Left cardiac atrium (tissue), 1 donor: ENCODE measurements around a stretch of chr9.

DNA sequence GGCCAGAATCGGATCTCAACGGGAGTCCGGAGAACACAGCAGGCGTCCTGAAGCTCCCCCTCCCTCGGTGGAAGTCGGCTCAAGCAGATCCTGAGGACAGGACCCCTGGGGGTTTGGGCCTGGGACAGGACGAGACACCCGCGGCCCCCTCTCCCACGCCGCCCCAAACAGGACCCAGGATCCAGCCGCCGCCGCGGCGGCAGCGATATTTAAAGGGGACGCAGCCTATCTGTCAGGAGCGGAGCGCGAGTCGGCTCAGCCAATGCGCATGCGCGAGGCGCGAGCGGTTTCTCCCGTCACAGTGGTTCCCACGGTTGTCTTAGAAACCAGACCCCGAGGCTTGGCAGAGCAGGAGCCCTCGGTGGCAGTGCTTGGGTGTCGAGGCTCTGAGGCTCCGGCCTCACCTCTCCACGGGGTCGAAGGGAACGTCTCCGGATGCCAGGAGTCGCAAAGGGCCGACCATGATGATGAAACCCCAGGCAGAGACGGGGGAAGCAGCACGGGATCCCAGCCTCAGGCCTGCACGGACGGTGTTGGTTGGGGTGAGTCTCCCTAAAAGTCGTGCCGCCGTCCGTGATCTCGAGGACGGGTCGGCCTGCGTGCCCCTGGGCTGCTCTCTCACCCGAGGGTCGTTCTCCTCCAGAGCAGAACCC lies 666.6 kb downstream of the SPATA31A7 start:
- PRO-cap = no peak

DNA sequence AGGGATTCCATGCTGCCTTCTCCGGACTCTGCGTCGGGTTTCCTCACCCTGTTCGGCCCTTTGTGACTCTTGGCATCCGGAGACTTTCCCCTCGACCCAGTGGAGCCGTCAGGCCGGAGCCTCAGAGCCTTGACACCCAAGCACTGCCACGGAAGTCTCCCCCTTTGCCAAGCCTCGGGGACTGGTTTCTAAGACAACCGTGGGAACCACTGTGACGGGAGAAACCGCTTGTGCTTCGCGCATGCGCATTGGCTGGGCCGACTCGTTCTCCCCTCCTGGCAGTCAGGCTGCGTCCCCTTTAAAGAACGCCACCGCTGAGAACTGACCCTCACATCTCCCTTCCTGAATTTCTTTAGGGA lies 672.7 kb downstream of the SPATA31A7 start:
- PRO-cap = no peak

- PRO-cap = no peak
Observed at GRCh38 chr9:62376445-62377093, 1186.7 kb downstream of the SPATA31A7 start.

DNA sequence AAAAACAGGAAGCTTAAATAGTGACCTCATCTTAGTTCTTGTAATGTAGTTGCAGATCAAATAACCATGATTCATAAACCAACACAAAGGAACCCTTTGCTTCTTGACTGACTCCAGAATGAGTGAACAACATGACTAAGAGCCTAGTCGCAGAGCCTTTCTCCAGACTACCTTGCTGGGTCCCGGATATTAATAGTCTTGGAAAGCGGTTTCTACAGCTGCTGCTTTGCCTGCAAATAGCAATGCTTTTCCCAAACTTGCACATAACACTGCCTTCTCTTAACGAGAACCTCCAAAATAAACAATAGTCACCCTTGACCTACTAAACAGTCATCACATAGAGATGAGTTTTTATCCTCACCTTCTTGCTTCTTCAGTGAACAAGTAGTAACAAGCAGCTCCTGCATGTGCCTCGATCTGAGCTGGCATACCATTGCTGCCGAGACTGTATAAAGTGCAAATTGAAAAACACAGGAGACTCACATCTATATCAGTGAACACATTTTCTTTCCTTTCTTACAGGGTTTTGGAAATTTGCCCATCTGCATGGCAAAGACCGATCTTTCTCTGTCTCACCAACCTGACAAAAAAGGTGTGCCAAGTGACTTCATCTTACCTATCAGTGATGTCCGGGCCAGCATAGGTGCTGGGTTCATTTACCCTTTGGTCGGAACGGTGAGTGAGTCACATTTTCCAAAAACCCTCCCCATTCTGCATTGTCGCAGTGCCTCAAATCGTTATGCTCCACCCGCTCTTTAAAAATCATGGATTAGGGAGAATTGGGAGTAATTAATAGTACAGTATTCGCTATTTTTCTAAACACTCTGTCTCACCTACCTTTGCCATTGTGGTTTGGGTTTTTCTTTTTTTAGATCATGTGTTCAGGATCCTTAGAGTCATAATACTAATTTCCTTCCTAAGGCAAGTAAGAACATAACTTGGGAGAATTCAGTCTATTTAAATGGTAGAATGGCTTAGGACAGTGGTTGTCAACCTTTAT lies 1946.6 kb downstream of the FOXD4L5 start:
- PRO-cap = no peak

- PRO-cap = unidirectional peak, minus-strand start at chr9:65386927
Observed at GRCh38 chr9:65386622-65387257, 101.7 kb upstream of the FOXD4L5 start.

- PRO-cap = no peak
Observed at GRCh38 chr9:68639971-68640809, 64.8 kb upstream of the PIP5K1B start.

GRCh38 chr9:68705327-68706067 lies 457 bp downstream of the PIP5K1B start:
- PRO-cap = bidirectional peak, plus-strand start at chr9:68705707, minus-strand start at chr9:68705572; bidirectional peak, plus-strand start at chr9:68705953, minus-strand start at chr9:68705882

GRCh38 chr9:68904160-68904994 lies 109.5 kb downstream of the PRKACG start:
- PRO-cap = no peak

DNA sequence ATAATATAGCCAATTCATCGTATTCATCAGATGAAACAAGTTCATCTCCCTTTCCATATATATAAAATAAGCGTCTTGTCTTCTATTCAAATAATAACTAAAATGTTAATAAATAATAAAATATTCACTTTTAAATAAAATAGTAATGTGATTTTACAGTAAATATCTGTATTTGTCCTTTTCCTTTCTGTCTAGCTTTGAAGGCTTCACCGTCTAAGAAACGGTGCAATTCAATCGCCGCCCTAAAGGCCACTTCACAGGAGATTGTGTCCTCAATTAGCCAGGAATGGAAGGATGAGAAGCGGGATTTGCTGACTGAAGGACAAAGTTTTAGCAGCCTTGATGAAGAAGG lies 79.2 kb downstream of the PRKACG start:
- PRO-cap = no peak

DNA sequence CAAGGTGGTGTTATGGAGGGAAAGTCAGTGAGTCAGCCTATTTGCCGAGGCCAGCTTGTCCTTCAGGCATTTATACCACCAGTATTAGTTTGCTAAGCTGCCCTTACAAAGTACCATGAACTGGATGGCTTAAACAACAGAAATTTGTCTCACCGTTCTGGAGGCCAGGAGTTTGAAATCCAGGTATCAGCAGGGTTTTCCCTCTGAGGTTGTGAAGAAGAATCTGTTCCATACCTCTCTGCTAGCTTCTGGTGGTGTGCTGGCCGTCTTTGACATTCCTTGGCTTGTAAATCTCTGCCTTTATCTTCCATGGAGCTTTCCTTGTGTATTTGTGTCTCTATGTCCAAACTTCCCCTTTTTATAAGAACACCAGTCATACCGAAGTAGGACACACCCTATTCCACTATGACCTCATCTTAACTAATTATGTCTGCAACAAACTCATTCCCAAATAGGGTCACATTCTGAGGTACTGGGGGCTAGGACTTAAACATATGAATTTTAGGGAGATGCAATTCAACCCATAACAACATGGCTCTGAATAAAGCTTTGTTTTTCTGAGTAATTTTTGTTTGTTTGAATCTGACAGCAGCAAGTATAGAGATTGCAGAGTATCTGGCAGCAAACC lies 38.3 kb downstream of the PRKACG start:
- PRO-cap = no peak

- PRO-cap = no peak
Observed at GRCh38 chr9:69085899-69086464, 50.4 kb downstream of the FXN start.

DNA sequence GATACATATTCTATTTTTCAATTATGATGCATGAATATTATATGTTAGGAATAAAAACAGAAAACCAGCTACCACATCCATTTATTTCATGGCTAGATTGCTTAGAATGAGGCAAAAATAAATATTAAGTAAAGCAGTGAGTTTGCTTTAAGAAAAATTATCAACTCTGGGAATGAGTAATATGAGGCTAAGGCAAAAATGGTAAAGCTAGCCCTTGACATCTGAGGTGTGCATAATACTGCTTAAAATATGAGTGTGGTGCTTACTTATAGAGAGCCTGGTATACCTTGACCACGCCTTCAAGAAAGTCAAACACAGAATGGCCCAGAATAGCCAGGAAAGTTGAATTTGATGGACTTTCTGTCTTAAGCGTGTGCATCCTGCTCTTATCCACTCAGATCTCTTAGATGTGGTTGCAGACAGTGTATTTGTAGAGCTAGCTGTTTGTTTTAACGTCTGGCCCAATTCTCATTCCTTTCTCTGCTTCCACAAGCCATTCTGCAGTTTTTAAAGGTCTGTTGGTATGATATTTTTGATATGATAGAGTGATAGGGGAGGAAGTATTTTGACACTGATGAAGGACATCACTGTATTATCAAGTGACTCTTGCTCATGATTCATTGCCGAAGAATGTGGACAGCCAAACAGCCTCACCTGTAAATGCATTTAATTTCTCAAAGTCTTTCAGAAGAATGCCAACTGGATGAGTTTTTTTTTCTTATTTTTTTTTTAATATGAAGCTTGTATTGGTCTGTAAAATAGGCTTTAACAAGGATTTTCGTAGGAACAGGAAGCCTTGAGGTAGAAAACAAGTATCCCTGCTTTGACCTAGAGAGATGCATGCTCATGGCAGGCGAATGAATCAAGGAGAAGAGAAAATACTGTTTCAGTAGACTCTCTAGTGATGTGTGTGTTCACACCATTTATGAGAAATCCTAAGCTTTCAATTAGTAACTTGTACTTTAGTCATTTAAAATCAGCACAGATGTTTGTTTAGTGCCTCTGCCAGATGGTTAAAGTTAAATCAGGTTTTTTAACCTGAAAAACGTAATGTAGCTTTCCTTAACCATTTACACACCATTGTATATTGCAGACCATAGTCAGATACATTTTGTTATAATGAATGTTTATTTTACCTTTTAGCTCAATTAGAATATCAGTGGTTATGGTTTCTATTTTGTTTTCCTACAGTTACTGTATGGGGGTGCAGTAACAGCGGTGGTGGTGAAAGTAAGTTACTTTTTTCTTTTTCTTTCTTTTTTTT lies 4.6 kb downstream of the TJP2 start:
- PRO-cap = no peak

GRCh38 chr9:69193272-69193694 lies 19.2 kb downstream of the TJP2 start:
- PRO-cap = no peak

DNA sequence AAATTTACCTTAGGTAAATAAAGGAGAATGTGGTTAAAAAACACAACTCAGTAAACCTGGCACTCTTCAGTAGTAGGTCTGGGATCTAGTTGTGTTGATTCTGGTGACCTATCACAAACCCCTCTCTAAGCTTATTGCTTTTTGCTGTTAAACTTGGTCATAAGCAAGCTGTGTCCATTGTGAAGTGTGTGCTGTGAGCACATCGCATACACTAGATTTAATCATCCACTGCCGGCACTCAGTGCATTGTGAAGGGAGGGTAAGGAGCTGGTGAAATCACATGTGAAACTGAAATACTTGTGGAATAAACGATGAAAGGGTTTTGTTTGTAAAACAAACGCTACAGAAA lies 24.4 kb downstream of the TJP2 start:
- PRO-cap = no peak

- PRO-cap = no peak
Observed at GRCh38 chr9:69307265-69307492, 17.8 kb upstream of the ENTREP1 start.

GRCh38 chr9:69376617-69376958 lies 51.6 kb downstream of the ENTREP1 start:
- PRO-cap = no peak

DNA sequence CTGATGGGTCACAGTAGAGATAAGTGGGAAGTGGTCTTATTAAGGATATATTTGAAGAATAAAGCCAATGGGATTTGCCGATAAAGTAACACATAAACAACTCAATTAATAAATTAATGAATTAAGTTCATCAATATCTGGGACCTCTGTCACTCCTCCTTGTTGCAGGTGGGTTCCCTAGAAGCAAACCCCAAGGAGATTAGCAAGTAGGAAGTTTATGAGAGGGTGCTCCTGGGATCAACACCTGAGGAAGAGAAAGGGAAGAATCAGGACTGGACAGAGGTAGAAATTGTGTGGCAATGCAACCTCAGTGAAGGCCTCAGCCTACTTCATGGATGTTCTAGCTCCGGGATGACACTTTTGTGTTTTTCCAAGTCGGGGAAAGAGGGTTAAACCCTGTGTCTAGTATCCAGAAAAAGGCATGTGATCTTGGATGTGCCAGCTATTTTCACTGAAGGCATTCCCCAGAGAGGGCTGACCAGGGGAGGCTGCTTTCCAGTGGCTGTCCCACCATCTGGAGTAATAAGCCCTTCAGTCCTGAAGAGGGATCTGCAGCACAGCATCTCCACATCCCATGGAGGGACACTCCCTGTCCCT lies 23.2 kb downstream of the MAMDC2 start:
- PRO-cap = no peak

DNA sequence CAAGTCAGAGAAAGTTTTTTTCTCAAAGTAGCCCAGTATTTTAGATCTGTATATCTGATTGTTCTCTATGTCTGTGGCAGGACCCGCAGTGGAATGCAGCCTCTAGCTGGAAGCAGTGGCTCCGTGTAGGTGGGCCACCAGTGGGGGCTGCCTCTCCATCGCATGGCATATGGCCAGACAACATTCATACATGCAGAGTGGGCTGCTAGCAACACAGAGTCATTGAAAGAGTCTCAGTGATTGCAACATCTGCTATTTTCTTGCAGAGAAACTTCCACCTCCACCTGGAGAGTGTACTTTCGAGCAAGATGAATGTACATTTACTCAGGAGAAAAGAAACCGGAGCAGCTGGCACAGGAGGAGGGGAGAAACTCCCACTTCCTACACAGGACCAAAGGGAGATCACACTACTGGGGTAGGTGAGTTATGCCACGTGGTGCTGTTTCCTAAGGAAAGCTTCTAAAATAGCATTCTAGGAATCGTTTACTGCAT lies 88.5 kb upstream of the SMC5 start:
- PRO-cap = no peak

- PRO-cap = no peak
Observed at GRCh38 chr9:70204503-70205373, 54.0 kb upstream of the SMC5 start.

GRCh38 chr9:70216974-70217385 lies 41.8 kb upstream of the SMC5 start:
- PRO-cap = no peak